ENCODE measurements around the genes FER and CAMK4.

DNA sequence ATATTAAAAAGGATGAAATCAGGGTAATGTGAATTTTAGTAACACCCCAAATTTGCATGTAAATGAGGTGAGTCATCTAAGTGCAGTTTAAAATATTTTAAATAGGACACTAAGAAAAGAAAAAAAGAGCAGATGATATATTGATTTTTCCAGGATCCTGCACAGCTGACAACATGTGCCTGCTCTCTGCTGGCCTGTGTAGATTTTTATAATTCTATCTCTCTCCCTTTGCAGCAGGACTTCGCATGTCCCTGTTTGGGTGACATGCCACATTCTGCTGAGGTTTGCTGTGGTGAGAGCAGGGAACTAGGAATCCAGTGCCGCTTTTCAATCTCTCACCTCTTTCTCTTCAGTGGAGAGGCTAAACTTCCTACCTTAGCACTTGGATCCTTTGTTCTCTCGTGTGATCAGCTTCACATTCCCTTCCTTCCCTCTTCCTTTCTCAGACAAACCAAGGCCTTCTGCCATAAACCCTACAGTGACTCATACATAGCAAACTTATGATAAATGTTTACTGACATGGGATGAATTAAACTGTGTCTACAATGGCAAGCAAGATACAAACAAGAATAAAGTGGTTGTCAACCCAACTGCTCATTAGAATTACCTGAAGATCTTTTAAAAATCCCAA, 198.8 kb upstream of the EFNA5 start:
- RRBS, result no CpG with 5 or more reads among the region's 3 CpGs

DNA sequence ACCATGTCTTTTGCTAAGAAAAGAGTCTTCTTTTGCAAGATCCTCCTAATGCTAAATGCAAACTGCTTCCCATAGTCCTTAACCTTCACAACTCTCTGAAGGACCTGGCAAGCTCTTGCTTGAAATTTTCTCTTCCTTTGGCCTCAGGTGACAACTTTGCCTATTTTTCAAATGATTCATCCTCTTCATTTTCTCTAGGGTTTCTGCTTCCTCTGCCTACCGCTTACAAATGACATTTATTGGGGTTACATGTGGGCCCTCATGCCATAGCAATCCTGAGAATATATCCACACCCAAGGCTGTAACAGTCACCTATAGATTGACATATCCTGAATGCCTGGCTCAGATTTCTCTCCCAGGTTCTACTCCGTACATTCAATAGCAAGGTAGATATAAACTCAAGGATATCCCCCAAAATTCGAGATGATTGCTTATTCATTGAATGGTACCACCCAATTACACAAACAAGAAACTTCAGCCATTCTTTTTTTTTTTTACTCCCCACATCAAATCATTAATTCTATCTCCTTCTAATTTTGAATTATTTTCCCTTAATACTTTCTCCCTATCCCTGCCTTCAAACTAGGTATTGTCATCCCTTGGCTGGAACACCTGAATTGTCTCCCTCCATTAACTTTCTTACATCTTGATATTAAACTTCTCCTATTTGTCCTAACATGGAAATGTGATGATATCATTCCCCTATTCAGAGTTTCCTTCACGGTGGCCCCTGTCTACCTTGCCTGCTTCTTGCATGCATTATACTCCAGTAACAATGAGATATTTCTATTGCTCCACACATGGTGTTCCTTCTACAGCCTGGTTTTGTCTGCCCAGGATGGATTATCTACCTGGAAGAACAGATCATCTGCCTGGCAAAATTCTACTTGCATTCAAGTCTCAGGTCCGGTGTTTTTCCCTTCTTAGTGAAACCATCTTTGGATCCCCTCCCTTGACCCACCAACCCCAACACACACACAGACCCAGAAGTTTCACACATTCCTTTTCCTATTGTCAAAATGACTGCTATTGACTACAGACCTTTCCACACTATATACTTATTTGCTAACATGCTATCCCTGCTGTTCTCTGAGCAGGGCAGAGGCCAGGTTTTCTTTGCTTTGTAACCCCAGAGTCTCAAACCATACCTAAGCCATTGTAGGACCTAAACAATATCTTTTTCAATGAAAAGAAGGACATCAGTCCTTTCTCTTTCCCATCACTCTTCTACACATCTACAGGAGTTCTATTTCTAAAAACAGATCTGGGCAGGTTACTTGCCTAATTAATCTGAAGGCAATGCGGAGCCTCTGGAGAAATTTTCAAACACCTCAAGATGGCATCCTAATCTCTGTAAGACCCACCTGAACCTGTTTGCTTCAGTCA, 241.1 kb downstream of the FBXL17 start:
- RRBS, result no CpG with 5 or more reads among the region's 6 CpGs

DNA sequence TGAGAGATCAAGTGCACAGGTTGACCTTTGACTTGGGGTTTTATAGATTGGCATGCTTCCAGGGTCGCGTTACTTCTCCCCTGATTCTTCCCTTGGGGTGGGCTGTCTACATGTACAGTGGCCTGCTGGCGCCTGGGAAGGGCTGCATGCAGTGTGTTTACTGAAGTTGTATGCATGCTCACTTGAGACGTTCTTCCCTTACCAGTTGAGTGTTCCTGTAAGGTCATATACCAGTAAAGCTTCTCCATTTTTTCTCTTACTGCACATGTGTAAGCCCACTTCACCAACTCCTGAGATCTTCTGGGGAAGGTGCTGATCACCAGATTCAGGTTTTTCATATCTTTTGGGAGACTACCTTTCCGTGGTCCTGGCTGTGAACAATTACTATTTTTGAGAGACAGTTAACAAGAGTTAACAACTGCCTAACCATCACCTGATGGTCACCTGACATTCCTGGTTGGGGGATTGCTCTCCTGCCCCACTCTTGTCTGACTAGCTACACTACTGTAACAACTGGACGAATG, 126.9 kb upstream of the FER start:
- RRBS, result no CpG with 5 or more reads among the region's 6 CpGs

DNA sequence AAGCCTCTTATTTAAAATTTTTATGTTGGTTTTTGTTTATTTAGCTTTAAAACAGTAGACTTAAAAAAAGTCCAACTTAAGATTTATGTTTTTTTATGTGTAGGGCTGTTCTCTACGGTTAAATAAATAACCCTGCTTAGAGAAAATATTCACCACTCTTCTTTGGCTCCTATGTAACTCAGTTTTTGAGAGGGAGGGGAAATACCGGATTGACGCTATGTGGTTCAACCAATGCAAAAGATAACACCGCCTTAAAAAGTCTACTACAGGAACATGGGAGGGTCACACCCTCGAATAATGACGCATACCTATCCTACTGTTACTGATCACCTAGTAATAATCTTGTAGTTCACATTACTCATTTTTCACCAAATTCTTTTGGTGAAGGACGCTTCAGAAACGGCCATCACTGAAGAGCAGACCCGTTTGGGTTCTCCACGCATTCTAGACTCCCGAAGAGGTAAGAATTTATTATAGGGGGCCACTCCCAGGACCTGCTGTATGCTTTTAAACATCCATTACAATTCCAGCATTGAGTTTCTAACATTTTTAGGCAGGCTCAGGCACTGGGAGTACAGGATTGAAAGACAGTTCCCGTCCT, at the start of gene FER:
TSS of gene FER (plus strand) at position 357 of the 601 bp plus-strand sequence.
- RRBS, result no CpG with 5 or more reads among the region's 12 CpGs

GRCh38 chr5:109223526-109223899, 186.3 kb downstream of the PJA2 start:
- RRBS, result no CpG with 5 or more reads among the region's 9 CpGs

DNA sequence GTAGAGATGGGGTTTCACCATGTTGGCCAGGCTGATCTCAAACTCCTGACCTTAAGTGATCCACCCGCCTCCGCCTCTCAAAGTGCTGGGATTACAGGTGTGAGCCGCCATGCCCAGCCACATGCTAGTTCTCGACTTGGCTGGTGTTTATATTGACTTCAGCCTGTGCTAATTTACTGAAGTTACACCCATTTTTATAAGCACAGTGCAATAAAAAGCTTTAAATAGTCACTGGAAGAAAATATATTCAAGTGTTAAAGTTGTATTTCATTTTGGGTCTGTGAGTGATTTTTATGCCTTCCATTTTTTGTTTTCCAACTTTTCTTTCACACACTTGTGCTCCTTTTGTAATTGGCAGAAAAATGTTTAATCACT, 15.6 kb downstream of the PJA2 start:
- RRBS, result no CpG with 5 or more reads among the region's 4 CpGs

- RRBS, result no CpG with 5 or more reads among the region's 2 CpGs
Measured at GRCh38 chr5:109673574-109674045, 16.1 kb upstream of the MAN2A1 start.

GRCh38 chr5:109851468-109851821, 161.7 kb downstream of the MAN2A1 start:
- RRBS, result no CpG with 5 or more reads among the region's 2 CpGs

DNA sequence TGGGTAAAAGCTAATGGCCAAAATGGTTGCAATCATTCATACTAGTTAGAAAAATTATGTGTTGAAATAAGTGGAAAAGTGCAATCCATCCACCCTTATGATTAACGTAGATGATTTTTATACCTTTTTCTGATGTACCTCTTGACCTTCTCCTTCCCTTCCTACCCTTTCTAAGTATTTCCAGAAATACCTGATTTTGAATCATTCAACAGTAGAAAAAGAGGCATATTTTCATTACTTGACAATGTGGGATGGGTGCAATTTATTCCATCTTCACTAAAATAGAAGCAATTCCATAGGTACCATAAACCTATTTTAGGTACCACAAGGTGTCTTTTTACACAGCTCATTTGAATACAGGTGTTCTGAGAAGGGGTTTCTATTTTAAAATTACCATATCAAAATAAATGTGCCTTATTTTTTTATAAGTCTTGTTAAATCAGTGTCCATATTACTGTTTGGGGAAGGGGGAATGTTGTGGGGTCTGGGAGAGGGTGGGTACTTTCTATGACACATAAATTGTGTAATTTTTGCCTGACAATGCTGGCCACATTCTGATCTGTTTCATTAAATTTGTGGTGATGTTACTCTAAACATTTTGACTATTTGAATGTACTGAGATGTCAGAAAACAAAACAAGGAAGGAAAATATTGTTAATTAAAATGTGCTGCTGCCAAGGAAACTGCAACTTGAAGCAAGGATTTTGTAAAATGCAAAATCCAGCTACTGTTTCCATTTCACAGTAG, 177.9 kb downstream of the MAN2A1 start:
- RRBS, result no CpG with 5 or more reads among the region's 1 CpG

DNA sequence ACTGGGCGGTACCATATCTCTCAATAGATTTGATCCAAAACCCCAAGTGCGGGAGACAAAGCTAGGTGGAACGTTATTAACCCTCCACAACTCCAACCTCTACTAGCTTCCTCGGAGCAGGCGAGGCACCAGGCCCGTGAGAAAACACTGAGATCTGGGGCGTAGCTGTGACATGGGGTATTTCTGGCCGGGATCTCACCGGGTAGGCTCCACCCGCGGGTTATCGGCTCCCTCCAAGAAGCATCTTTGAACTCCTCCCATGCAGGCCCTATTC, 347 bp upstream of the SLC25A46 start:
- RRBS, result no CpG with 5 or more reads among the region's 12 CpGs

DNA sequence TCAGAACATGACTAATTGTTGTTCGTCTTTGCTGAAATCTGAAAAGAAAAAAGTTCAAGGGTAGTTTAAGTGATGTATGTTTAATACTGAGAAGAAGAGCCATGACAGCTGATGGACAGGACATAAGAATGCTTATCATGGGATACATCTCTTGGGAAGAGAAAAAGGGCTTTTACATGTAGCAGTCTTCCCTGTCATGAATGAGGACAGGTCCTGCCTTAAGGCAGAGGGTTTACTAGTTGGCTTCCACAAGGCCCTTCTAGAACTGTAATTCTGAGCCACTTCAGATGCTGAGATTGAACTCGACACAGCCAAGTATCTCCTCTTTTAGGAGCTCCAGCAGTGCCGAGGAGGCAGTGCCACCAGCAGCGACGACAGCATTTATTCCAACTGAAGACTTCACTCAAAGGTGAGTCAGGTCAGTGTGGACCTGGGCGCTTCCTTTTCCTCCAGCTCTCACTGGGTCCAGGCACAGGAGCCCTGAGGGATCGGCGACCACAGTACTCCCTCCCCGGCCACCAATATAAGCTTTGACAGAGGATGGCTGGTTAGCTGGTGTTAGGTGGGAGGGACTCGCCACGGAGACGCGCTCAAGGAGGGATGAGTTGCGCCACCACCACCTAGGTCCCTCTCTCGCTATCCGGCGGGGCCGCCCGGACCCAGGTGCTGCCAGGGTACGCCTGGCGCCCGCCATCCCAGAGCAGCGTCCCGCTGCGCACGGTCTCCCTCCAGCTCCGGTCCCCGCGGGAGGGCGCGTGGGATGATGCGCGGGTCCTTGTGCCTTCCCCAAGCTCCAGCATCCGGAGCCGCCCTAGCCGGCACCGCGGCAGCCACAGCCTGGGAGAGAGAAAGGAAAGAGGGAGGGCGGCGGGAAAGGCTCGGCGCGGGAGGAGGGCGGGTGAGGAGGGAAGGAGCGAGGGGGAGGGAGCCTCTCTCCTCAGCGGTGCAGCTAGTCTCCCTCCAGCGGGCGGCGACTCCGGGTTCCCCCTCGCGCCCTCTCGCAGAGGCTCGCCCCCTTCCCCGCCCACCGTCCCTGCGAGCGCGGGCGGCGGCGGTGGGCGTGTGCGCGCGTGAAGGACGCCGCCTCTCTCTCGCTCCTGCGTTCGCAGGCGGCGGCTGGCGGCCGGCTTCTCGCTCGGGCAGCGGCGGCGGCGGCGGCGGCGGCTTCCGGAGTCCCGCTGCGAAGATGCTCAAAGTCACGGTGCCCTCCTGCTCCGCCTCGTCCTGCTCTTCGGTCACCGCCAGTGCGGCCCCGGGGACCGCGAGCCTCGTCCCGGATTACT, at the start of gene CAMK4:
TSS of gene CAMK4 (plus strand) at position 1,087 of the 1,283 bp plus-strand sequence.
- RRBS, result 1% methylated on average over 36 of the region's 98 CpGs

- RRBS, result no CpG with 5 or more reads among the region's 1 CpG
Measured at GRCh38 chr5:111230991-111231429, 6.8 kb downstream of the CAMK4 start.

DNA sequence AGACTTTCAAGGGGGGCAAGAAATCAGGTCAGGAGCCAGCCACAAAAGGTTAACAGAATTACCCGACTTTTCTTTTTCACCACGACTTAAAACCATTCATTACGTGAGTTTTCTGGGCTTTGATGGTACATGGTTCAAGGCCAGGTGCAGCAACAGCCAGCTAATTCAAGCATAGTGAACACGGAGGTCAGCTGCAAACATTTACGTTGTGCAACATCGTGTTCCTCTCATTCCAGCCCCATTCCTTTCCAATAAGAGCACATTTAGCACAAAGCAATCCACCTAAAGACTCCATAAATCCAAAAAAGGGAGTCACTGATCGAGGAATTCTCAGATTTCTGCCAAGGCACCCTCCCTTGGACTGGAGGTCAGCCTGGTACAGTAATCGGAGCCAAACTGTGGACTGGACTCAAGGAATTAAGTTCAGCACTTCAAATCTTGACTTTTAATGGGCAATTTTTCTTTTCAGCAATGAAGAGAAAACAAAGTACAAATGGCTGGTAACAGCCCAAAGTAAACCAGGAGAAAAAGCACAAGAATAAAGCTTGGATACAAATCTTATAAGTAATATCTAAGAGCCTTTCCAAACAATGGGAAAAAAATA, 14.3 kb downstream of the NREP start:
- RRBS, result no CpG with 5 or more reads among the region's 8 CpGs

DNA sequence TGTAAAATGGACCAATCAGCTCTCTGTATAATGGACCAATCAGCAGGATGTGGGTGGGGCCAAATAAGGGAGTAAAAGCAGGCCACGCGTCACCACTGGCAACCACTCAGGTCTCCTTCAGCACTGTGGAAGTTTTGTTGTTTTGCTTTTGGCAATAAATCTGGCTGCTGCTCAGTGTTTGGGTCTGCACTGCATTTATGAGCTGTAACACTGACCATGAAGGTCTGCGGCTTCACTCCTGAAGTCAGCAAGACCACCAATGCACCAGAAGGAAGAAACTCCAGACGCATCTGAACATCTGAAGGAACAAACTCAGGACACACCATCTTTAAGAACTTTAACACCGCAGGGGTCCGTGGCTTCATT, 69.2 kb upstream of the NREP start:
- RRBS, result no CpG with 5 or more reads among the region's 6 CpGs

GRCh38 chr5:112162098-112162455, 257.0 kb downstream of the EPB41L4A start:
- RRBS, result no CpG with 5 or more reads among the region's 1 CpG

DNA sequence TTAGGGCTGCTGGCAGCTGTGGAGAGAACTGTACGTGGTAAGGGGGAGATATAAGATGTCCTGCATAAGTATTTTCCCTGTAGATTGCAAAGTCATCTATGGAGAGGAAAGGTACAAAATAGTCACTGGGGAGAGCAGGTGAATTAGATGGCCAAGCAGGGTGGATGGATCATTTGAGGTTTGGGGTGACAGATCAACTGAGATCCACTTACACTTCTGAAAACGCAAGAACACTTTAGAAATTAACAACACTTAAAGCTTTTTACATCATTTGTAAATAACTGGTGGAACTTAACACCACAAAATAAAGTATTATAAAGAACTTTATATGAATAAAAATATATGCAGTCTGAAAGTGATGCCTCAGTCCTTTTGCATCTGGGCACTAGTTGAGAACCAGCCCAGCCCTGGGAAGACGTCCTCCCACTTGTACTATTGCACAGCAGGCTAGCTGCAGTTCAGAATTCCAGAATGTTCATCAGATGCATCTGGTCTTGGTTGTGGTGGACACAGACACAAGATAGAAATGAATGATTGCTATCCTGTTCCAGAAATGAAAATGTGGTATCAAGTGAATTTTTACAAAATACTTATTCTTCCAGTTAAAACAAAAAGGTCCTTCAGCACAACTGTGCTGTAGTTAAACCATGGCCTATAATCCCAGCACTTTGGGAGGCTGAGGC, 255.0 kb downstream of the EPB41L4A start:
- RRBS, result no CpG with 5 or more reads among the region's 3 CpGs

DNA sequence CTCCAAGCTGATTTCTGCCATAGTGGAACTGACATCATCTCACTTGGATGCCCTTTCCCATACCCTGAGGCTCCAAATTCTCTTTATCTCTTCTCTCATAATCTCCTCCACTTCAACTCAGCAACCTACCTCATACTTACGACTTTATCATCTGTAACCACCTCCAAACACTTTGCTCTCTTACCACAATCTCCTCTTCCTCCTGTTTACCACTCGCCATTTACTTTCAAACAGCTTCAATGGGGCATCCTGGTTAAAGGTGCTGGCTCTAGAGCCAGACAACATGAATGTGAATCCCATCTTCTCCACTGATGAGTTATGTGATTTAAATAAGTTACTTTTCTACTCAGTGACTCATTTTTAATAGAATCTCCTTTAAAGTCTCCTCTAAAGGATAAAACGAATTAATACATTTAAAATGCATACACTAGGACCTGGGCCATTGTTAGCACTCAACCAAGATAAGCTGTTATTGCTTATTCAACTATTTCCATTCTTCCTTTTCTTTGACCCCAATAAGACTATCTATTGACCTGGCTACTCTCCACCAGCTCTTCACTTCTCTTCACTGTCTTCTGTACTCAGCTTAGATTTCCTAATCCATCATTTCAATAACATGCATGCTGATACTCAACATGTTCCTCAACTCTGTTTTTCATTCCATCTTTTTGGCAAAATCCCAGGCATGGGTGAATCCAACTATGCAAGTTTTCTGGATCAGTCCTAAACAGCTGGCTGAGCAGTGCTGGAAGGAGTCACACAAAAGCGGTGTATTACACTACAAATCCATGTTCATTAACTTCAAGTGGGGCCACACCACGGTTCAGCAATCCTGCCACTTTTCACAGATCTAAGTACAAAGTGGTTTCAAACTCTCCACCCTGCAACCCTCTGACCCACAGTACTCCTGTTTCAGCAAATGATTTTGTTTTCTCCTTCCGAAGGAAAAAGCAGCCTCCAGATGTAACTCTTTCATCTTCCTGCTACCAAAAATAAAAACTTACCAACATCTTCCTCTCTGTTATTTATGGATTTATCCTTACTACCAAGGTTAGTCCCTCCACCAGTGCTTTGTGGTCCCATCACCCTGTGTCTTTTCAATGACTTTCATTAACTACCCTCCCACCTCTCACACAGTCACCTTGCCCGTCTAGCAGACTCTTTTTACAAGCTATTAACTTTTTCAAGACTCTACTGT, 222.7 kb downstream of the EPB41L4A start:
- RRBS, result no CpG with 5 or more reads among the region's 7 CpGs

DNA sequence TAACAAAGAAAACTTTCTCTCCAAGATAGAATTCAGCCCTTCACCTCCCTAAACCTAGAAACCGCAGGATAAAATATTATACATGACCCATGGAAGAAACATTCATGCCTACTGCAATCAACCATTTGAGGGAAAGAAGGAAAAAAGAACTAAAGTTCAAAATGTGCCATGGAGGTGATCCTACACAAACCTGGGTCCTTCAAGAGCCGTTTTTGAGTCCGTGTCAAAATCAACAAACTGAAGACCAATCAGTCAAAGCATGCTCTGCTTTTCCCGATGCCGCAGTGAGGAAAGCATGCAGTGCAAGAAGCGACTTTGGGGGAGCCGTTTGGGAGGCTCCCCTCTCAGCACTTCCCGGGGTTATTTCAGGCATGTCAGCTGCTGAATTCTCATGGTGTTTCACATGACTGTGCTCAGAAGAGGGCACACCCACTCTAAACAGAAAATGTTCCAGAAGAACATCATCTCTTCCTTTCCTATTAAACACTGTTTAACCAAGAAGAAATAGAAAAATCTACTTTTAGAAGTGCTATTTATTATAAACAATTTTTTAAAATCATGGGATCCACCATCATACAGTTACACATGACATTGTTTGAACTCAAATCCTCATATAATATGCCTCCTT, 125.5 kb downstream of the EPB41L4A start:
- RRBS, result no CpG with 5 or more reads among the region's 8 CpGs

- RRBS, result no CpG with 5 or more reads among the region's 8 CpGs
Measured at GRCh38 chr5:112338319-112338857, 80.7 kb downstream of the EPB41L4A start.

DNA sequence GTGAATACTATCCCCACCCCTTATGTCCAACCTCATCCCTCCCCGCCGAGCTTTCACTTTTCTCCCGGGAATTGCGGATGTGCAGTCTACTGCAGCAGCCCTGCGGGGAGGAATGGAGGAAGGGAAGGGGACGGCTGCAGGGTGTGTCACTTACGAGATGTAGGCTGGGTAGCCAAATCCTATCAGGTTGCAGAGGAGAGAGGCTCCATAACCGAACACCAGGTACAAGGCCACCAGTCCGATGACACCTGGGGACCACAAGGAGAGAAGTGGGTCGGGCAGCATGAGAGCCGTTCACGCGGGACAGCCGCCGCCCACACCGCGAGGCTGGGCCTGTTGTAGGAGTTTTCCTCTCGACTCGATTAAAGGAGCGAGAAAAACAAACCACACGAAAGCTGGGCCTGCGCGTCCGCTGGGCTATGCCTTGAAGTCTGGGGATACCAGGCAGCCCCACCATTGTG, 988 bp downstream of the REEP5 start:
- RRBS, result no CpG with 5 or more reads among the region's 24 CpGs

Measured in renal cortical epithelial cell (primary cell).